PC-3 (cell line): Measurements from ENCODE around the gene NOS2.

- RAMPAGE, long total RNA: no peak
Observed at GRCh38 chr17:21304673-21305180, 20.2 kb downstream of the MAP2K3 start.

DNA sequence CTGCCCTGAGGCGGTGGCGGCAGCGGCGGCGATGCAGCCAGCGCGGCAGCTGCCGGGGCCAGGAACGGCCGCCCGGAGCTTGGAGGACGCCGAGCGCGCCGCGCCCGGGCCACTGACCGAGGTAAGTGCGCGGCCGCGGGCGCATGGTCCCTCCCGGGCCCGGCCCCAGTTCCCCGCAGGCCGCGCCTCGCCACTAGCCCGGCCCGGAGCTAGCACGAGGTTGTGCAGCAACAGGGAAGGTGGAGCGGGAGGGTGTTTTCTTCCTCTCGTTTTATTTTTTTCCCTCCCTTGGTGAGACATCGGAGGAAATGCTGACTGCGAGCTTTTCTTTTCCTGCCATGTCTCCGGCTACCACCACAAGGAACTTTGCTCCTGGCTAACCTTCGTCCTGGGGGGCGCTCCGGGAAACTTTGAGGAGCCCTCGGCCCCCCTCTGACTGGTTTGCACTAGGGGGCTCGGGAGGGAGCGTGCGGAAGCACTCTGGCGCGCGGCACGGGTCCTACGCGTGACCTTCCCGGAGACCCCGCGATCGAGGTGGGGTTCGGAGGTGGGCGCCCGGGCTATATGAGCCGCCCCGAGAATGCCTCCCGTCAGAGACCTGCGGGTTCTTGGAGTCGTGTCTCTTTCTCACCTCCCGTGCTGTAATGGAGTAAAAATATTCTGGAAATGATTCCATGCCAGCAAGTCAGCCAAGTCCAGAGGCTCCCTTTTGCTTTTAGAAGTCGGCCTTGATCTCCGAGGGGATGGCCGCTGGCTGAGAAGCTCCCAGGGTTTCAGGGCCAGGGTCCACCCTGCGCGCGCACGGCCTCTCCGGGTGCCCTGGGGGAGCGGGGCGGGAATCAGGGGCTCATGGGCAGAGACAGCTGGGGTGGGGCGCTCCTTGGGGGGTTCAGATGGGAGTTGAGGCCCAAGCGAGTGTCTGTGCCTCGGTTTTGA lies 904 bp downstream of the KCNJ12 start:
- RAMPAGE, long total RNA: no peak

DNA sequence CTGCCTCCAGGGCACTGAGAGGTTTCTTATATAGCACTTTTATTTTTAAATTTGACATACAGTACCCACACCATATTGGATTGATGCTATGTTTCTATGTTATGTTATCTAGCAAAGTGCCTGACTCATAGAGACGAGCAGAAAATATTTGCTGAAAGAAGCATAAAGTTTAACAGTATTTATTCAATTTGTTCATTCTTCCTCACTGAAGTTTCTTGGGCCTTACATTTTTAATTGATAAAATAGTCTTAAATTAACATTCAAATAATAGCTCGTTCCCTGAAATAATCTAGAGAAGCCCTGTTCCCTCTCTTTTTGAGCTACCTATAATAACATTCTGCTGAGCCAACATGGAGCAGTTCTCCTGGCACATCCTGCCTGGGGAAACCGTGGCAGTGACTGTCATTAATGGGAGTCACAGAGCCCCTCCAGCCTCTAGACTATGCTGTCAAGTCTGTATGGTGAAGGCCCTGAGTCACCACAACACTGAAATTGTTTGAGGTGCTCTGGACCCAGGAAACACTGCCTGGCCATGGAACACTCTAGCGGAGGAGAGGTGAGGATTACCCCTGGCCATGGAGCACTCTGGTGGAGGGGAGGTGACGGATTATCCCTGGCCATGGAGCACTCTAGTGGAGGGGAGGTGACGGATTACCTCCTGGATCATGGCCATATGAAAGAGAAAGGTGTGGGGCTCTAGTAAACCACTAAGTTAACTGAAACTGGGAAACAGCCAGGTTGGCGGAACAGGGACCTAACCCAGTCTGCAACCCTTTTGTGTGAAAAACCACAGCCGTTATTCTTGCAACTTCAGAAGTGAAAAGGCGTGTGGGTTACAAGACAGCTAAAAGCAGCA lies 156.5 kb downstream of the KCNJ12 start:
- RAMPAGE, long total RNA: no peak

DNA sequence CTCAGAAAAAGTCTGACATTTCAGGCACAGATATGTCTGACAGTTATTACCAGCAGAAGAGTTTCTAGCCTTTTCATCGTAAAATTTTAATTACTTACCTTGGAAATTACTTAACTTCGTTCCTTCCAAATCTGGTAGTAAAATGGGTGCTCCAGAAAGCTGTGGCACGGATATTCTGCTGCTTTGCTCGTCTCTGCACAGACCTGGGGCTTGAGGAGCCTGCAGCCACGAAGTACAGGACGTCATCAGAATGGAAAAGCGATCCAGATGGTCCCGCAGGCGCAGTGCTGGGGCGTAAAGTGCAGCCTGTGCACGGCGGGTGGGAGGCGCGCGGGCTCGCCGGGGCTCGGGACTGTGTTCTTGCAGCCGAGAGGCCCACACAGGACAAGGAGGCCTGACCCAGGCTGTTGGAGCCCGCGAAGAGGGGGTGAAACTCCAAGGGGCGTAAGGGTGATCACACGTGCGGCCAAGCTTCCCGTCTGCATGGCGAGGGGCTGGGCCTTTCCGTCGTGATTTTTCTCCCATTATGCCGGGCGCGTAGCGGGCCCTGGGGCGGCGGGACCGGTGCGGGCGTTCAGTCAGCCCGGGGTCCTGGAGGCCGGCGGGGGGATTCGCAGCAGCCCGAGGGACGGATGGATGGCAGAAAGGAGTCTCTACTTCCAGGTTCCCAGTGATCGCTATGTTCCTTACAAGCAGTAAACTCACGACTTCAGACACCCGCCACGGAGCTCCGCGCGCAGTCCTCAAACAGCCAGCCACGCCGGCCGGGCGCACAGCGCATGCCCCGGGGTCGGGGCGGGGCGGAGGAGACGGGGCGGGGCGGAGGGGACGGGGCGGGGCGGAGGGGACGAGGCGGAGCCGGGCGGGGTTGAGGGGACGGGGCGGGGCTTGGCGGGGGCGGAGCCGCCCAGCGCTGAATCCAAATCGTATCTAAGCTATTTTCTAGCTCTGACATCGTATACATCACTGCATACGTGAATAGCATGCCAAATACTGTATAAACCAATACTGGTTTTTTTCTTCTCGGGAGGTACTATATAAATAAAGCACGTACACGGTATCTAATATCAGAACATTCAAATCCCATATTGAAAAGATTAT lies 141.1 kb upstream of the KCNJ18 start:
- RAMPAGE, long total RNA: start-site peak on the minus strand centred at position 774 of the sequence, 25 bp wide, 30 and 22 reads in 2 replicates

- RAMPAGE, long total RNA: no peak
Observed at GRCh38 chr17:21612247-21612795, 80.0 kb upstream of the KCNJ18 start.

DNA sequence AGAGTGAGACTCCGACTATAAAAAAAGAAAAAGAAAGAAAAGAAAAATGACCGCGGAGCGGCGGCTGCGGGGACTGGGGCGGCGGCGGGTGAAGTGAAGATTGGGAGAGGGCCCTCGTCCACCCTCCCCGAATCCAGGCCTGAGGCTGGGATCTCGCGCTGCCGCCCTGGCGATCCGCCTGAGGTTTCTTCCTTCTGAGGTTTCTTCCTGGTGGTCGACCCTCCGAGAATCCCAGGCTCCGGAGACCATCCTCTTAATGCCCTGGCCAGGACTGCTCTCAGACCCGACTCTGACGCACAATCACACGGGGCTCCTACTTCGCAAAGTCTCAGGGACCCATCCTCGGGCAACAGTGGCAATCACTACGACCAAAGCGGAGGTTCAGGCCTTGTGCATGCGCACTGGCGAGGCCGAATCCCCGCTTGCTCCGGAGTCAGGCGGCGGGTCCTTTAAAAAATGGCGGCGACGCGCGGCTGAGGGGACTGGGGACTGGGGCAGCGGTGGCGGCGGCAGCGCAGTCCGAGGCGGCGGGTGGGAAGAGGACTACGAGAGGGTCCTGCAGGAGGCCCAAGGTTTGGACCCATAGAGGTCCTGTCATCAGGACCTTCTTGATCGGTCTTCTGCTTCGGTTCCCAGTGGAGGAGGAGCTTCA lies 18.0 kb upstream of the KCNJ18 start:
- RAMPAGE, long total RNA: no peak

DNA sequence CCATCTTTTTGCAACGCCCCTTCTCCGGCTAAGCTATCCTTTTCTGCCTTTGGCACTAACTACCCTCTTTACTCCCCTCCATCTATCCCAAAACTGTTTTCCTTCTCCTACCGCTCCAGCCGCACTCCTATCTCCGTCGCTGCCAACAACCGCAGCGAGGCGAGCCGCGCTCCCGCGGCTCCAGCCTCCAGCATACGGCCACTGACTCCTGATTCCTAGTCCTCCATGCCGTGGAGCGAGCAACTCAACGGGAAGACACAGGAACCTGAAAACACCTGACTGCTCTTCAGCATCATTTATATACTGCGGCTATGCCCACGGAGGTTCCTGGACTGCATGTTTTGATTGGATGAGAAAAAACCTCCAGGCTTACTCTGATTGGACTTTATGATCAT lies 204.9 kb upstream of the WSB1 start:
- RAMPAGE, long total RNA: no peak

- RAMPAGE, long total RNA: no peak
Observed at GRCh38 chr17:27281974-27282411, 11.9 kb upstream of the WSB1 start.

GRCh38 chr17:27323621-27324164 lies 29.8 kb downstream of the WSB1 start:
- RAMPAGE, long total RNA: no peak

DNA sequence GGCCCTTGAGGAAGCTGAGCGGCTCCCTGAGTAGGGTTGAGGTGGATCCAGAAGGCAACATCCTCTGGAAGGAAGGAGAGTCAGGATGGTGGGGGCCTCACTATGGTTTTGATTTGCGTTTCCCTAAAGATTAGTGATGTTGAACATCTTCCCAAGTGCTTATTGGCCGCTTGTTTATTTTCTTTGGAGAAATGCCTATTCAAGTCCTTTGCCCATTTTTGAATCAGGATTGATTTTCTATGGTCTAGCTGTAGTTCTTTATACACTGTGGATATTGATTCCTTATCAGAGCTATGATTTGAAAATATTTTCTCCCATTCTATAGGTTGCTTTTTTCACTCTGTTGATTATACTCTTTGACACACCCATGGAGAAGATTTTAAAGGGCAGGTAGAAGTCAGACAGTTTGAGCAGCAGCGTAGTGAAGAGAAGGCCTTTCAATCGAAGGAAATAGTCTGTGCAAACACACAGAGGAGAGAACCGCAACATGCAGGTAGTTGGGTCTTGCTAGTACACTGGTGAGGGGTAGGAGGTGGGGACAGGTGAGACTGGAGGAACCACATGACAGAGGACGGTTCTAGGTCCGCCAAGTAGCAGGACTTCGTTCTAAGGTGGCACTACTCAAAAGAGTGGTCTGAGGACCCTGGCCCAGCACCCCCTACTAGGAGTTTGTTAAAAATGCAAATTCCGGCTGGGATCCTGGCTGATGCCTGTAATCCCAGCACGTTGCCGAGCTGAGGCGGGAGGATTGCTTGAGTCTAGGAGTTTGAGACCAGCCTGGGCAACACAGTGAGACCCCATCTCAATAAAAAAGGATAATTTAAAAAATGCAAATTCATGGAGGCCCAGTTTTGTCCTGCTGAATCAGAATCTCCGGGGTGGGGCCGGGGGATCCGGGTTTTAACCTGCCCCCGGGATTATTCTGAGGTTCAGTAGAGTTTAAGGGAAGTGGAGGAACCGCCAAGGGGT lies 58.9 kb downstream of the WSB1 start:
- RAMPAGE, long total RNA: no peak

GRCh38 chr17:27379792-27380495 lies 76.3 kb upstream of the KSR1 start:
- RAMPAGE, long total RNA: no peak

DNA sequence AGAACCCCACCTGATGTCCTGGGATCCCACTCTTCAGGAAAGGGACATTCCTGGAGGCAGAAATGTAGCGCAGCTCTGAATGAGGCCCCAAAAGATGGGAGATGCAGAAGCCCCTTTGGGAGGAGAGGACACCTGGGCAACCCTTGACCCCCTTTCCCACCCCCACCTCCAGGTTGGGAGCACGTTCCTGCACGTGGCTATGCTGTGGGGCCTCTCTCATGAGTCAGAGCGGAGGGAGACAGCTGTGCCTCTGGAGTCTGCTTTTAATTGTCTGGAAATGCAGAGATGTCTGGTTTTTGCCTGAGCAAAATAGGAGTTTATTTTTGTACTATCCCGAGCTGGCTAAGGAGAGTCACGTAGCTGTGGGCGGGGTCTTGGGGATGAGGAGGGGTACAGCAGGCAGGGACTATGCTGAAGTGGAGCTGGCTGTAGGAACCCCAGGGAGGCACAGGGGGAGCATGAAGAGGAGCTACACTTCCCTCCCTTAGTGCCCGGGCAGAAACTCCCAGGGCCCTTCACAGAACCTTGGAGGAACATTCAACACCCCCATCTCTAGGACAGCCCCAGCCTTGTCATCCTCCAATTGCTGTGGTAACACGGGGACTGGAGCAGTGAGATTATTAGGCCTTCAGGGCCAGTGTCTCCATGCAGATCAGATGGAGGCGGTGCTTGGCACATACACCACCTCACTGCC lies 44.8 kb upstream of the LGALS9 start:
- RAMPAGE, long total RNA: no peak

DNA sequence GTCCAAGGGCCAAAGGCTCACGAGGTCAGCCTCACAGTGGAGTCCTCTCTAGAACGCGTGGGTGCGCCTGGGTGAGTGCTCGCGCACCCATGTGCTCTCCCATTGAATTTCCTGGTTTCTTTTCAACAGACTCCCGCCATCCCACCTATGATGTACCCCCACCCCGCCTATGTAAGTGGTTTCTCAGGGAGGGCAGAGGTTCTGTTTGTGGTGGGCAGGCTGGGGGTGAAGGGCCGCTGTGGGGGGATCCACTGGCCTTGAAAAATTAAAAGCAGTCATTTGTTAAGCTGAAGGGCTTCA lies 15.4 kb downstream of the LGALS9 start:
- RAMPAGE, long total RNA: no peak

DNA sequence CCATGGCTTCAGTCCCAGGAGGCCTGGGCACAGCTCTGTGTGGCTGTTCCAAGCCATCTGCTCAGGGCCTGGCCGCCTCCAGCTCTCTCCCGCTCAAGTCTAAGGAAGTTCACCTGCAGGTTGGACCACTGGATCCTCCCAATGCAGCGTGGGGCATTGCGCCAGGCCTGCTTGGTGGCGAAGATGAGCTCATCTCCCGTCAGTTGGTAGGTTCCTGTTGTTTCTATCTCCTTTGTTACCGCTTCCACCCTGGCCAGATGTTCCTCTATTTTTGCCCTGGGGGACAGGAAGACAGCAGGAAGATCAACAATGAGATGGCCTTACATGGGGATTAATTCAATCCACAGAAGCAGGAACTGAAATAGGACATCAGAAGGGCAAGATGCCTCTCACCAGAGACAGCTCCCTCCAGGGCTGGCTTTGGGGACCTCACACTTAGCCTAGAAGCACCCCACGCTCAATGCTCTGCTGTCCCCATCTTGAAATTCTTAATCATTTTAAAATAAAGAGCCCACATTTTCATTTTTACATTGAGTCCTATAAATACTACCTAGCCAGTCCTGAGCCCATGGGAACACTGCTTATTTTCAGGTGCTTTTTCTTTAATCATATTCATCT lies 17.4 kb downstream of the NOS2 start:
- RAMPAGE, long total RNA: no peak

- RAMPAGE, long total RNA: no peak
Observed at GRCh38 chr17:27800318-27801008, at the start of gene NOS2. NOS2 (minus strand) TSS chr17:27800529.

GRCh38 chr17:28034166-28034955 lies 8.1 kb upstream of the NLK start:
- RAMPAGE, long total RNA: no peak

- RAMPAGE, long total RNA: no peak
Observed at GRCh38 chr17:28040848-28041539, 1.5 kb upstream of the NLK start.

DNA sequence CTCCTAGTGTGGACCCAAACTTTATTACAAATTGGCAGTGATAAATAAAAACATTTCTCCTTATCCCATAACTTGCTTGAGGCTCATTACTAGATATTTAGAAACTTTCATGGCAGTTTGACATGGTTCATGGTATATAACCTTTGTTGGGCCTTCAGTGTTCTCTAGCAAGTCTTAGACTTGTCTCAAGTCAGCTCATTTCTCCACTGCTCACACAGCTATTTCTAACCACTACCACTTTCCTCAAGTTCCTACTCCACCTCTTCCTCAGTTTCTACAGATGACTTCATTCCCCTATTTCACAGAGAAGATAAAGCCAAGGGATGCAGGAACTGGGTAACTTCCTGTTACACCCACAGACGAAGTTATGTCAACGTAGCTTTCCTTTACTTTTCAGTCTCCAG lies 23.2 kb downstream of the NLK start:
- RAMPAGE, long total RNA: no peak

DNA sequence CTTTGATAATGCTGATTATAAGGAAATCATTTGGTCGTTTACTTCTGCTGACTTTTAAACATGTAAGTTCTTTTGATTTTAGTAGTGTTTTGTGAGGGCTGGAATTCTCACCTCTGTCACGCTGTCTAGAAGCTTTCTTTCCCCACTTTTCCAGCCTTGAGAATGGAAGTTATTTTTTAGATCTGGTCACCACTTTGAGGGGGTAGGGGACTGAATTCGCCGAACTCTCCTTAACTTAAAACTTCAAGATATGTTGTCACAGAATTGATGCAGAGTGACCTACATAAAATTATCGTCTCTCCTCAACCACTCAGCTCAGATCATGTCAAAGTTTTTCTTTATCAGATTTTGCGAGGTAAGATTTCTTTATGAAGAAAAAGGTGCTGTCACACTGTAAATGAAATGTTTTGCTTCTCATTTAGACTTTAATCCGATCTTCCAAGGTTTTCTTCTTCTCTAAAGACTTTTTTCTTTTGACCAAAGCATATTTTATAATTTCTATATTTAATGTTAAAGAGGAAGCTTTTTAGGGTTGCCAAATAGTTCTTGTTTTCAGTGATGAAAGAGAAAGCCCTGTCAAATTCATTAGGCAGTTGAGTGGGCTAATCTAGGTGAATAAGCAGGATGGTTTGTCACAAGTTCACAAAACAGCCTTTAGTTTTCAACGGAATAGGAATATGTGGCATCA lies 118.6 kb downstream of the NLK start:
- RAMPAGE, long total RNA: no peak

DNA sequence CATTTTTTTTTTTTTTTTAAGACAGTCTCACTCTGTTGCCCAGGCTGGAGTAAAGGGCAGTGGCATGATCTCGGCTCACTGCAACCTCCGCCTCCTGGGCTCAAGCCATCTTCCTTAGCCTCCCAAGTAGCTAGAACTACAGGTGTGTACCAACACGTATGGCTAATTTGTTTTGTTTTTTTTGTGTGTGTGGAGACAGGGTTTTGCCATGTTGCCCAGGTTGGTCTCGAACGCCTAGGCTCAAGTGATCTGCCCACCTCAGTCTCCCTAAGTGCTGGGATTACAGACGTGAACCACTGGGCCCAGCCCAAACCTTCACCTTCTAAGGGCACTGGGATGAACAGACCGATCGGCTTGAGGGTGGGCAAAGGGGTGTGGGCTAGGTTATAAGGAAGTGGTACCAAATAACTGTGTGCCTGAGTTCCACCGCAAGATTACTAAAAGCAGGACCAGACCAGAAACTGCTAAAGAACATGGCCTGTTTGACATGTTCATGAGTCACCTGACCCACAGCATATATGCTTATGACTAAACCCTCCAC lies 8.0 kb downstream of the TMEM97 start:
- RAMPAGE, long total RNA: no peak